AG04450 (cell line): ENCODE measurements around the genes KBTBD6, RGCC and AKAP11.

DNA sequence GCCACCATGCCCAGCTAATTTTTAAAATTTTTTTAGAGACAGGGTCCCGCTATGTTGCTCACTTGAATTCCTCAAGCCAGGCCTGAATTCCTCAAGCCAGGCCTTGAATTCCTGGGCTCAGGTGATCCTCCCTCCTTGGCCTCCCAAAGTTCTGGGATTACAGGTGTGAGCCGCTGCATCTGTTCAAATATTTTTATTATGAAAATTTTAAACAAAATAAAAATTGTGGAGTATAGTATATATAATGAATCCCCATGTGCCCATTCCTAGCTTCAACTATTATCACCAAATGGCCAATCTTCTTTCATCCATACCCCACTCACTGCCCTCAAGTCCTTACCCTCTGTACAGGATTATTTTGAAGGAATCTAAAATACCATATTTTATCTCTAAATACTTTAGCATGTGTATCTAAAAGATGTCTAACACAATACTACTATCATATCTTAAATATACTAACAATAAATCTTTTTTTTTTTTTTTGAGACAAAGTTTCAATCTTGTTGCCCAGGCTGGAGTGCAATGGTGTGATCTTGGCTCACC, 66.5 kb downstream of the ELF1 start:
- CAGE, long polyA plus RNA: no peak
- RRBS: no CpG with 5 or more reads among the region's 2 CpGs

DNA sequence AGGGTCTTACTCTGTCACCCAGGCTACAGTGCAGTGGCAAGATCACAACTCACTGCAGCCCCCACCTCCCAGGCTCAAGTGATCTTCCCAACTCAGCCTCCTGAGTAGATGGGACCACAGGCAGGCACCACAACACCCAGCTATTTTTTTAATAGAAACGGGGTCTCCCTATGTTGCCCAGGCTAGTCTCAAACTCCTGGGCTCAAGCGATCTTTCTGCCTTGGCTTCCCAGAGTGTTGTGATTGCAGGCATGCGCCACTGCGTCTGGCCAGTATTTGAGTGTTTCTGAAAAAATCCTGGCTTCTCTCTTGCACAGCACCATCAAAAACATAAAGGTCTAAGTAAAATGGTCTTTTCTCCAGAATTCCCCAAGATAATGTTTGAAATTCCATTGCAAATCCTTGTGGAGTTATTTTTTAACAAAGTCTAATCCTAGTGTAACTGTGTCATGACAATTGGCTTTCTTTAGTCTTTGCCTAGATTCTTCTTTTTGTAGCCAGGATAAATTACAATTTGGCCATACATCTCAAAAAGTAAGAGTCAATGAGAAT, 47.8 kb downstream of the ELF1 start:
- CAGE, long polyA plus RNA: no peak
- RRBS: no CpG with 5 or more reads among the region's 4 CpGs

DNA sequence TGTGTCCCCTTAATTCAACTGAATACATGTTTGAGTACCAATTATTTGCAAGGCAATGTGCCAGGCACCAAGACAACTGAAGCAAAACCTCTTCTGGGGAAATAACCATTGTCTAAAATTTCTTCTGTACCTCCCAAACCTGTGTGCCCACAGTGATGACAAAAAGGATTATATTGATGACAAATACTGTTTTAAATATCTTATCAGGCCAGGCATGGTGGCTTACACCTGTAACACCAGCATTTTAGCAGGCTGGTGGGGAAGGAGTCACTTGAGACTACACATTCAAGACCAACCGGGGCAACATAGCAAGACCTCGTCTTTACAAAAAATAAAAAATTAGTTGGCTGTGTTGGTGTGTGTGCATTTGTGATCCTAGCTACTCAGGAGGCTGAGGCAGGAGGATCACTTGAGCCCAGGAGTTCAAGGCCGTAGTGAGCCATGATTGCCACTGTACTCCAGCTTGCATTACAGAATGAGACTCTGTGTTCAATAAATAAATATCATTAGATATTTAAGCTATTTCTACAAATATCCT, 35.0 kb downstream of the ELF1 start:
- CAGE, long polyA plus RNA: no peak
- RRBS: no CpG with 5 or more reads among the region's 3 CpGs

- CAGE, long polyA plus RNA: no peak
- RRBS: no CpG with 5 or more reads among the region's 6 CpGs
Observed at GRCh38 chr13:40994709-40995658, 24.1 kb downstream of the ELF1 start.

DNA sequence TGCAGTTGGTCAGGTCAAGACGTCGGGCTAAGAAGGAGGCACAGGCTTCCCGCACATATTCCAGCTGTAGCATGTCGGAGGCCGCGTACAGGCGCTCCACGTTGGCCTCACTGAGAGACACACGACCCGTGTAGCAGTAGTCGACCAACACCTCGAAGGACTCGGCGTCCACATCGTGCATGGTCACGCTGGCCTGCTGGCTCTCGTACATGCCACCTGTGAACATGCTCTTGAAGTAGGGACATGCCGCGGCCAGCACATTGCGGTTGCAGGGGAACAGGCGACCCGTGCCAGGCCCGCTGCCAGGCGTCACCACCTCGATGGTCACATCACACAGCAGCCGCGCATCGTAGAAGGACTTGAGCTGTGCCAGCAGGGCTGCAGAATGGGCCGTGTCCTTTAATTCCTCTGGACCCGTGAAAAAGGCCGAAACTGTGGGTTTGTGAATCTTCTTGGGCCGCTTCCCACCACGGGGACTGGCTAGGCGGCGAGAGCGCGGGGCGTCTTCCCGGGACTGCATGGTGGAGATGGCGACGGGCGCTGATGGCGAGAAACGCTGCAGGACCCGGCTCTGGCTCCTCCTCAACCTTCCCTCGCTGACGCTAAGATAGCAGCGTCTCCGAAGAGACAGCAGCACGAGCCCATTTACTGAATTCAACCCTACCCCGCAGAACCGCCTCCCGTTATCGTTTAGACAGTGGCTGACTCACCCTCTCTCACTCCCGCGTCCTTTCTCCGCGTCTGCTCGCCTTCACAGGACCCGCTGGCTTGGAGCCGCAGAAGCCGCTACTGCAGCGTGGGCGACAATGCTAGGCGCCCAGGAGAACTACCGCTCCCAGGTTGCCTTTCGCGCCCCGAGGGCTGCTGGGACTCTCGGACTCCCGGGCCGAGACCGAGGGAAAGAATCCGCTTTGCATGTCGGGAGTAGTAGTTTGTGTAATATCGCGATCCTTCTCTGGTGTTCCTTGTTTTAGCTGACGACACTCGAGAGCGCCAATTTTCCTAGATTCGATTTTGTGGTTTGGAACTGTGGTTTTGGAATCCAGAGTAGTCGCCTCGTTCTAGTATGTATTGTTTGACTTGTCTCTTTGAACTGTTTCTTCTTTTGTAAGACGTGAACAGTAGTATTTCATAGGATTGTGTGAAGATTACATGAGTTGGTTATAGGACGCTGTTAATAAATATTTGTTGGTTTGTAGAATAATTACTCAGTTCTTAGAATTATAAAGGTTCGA, at the start of gene KBTBD6:
Gene KBTBD6, minus strand, starts transcription at position 811 of the 1,235 bp plus-strand sequence.
- CAGE, long polyA plus RNA: no peak
- RRBS: under 1% methylated on average over 5 of the region's 86 CpGs

DNA sequence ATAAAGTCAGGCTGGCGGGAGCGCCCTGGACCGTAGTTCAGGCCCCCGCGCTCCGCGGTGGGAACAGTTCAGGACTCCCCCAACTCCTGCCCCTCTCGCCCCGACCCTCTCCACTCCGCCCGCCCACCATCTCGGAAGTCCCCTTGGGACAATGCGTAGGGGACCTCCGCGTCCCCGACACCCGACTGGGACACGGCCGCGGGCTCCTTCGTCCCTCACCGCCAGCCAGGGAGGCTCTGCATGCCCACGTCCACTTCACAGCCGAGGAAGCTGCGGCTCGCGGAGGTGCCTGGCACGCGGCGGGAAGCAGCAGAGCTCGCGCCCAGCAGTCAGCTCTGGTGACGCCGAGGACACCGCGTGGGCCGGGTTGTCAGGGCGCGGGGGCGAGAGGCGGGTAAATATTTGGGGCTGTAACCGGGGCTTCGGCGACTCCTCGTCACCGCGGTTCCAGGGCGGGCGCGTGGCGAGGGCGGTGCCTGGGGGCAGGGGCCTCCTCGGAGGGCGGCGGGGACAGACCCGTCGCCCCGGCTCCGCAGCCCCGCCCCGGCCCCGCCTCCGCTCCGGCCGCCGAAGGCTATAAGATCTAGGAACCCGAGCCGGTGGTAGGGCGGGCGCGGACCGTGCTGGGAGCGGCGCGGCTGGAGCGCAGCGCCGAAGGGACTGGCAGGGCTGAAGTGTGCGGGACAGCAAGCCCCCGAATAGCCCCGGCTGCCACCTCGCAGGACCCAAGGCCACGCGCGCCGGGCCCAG, at the start of gene RGCC:
Gene RGCC, plus strand, starts transcription at position 605 of the 750 bp plus-strand sequence.
- CAGE, long polyA plus RNA: no peak
- RRBS: 2% methylated on average over 31 of the region's 86 CpGs

GRCh38 chr13:41864784-41864983, 96.2 kb downstream of the VWA8 start:
- CAGE, long polyA plus RNA: no peak
- RRBS: no CpG with 5 or more reads among the region's 4 CpGs

DNA sequence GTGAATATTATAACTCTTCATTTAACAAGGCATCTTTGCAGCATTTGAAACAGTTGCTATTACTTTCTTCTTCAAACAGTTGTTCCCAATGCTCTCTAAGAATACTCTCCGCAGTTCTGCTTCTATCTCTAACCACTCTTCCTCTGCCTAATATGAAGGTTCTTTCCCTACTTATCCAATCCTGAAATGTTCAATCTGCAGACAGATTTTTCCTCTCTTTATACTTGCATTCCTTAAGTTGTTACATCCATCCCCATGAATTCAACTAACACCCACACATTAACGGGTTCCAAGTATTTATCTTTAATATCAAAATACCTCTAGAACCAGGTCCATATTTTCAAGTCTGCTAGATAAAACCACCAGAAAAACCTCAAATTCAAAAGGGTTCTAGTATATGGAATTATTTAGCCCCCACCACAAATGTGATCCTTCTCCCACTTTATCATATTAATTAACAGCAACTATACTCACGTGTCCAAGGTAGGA, 84.1 kb downstream of the VWA8 start:
- CAGE, long polyA plus RNA: no peak
- RRBS: no CpG with 5 or more reads among the region's 3 CpGs

DNA sequence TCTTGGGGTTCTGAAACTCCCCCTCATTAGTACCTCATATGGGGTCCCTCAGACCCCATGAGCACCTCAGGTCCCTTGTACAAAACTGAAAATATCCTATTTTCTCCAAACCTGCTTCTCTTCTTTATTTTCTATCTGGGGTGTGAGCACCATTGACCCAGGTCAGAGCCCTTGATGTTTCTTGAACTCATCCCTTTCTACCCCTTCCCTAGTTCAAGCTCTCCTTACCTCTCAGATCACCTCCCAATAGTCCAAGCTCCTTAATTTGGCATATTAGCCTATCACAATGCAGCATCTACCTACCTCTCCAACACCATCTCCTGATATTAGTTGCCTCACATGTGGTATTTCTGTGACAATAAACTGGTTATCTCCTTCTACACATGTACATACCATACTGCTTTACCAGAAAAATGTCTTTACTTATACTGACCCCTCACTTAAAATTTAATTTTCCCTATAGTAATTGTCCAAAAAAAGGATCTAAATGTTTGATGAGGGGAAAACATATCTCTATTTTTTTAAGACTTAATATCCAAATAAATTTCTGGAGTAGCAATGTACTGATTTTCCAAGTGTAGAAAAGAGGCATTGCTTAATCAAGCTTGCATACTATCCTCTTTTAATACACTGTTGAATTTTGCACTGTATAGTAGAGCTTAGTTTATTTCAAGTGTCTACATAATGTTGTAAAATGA, 68.1 kb downstream of the VWA8 start:
- CAGE, long polyA plus RNA: no peak

GRCh38 chr13:42012105-42012486, 36.4 kb upstream of the DGKH start:
- CAGE, long polyA plus RNA: no peak
- RRBS: no CpG with 5 or more reads among the region's 6 CpGs

DNA sequence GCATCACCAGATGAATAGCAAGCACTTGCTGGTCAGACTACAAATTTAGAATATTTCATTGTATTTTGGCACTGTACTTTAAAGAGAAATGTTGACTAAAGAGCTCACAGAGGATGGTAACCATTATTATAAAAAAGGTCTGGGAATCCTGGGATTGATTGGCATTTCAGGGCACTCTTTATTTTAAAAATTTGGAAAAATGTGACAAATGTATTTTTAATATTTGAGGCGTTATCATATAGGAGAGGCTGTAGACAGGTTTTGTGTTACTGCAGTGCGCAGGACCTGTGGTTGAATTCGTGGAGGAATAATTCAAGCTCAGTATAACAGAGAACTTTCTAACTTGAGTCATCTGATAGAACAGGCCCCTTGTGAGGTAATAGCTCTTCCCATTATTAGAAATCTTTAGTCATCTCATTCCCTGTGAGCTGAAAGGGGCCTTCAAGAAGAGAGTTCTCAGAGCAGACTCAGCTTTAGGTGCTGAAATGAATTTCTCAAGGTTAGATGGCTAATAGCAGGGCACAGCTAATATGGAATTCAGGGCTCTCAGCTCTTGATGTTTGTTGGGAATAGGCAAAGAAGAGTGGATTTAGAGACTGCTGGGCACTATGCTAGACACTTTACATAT, 89.3 kb downstream of the DGKH start:
- CAGE, long polyA plus RNA: no peak
- RRBS: no CpG with 5 or more reads among the region's 3 CpGs

- CAGE, long polyA plus RNA: start-site peak on the plus strand at chr13:42272131-42272190, 139 and 178 reads in 2 replicates
- RRBS: 1% methylated on average over 19 of the region's 89 CpGs
Observed at GRCh38 chr13:42271730-42272574, at the start of gene AKAP11. Gene AKAP11 (plus strand): TSS chr13:42272152.

DNA sequence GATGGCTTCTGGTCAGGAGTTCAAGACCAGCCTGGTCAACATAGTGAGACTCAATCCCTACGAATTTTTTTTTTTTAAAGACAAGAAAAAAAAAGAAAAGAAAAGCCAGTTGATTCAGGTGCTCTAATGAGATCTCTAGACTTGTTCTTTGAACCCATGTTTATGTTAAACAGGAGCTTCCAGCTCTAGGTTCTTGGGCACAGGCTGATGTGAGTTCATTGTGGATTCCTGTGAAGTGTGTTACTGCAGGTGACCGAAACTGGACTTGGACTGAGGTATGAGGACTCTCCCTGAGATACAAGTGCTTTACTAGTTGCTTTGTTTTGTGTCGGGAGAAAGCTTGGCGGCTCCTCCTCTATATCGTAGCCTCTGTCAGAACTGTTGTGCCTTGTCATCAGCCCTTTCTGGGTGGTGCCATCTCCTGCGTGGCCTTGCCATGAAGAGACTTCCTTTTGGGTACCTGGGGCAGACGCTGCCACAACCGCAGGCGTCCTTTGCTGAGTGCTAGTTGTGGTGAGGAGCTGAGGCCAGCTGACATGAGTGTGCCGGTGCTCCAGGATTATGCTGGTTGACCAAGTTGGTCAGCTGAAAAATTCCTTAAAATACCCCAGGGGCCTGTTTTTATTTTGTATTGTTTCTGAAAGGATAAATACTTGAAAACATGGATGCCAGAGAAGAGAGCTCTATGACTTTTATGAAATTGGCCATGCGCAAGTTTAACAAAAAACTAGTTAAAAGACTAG, 124.5 kb downstream of the AKAP11 start:
- CAGE, long polyA plus RNA: no peak
- RRBS: no CpG with 5 or more reads among the region's 11 CpGs

DNA sequence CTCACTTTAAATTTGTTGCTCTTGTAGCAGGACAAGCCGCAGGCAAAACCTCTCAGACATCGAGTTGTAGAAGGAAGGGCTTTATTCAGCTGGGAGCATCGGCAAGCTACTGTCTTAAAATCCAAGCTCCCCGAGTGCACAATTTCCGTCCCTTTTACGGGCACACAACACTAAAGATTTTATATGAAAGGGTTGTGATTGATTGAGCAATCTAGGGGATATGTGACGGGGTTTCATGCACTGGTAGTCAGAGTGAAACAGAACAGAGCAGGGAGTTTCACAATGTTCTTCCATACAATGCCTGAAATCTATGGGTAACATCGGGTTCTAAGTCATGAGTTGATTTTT, 21.9 kb downstream of the DNAJC15 start:
- CAGE, long polyA plus RNA: no peak
- RRBS: no CpG with 5 or more reads among the region's 8 CpGs

DNA sequence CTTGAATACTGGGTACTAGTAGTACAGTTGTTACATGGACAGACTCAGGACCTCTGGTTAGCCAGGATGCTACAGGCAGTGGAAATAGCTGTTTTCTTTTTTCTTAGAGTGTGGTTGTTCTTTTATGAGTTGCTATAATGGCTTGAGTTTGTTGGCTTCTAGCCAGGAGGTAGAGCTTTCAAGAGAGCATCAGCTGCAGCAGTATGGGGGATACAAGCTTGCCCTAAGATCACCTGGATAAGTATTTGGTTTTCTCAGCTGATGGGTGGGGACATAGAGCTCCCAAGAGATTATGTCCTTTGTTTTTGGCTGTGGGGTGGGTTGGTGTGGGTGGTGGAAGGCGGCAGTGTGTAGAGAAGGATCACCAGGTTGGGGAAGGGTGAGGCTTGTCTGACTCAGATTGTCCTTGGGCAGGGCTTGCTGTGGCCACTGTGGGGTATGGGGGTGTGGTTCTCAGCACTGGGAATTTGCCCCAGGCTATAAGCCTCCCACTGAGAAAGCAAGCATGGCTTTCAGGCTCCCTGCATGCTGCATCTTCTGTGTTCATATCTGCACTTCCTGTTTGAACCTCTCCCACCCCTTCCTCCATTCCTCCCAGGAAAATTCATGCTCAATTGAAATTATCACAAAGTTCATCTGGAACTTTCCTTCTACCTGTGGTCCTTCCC, 34.8 kb downstream of the DNAJC15 start:
- CAGE, long polyA plus RNA: no peak
- RRBS: no CpG with 5 or more reads among the region's 1 CpG

GRCh38 chr13:43975350-43976096, 95.8 kb downstream of the LACC1 start:
- CAGE, long polyA plus RNA: no peak
- RRBS: no CpG with 5 or more reads among the region's 30 CpGs

GRCh38 chr13:44108206-44109125, 52.6 kb downstream of the SMIM2 start:
- CAGE, long polyA plus RNA: no peak
- RRBS: no CpG with 5 or more reads among the region's 5 CpGs

DNA sequence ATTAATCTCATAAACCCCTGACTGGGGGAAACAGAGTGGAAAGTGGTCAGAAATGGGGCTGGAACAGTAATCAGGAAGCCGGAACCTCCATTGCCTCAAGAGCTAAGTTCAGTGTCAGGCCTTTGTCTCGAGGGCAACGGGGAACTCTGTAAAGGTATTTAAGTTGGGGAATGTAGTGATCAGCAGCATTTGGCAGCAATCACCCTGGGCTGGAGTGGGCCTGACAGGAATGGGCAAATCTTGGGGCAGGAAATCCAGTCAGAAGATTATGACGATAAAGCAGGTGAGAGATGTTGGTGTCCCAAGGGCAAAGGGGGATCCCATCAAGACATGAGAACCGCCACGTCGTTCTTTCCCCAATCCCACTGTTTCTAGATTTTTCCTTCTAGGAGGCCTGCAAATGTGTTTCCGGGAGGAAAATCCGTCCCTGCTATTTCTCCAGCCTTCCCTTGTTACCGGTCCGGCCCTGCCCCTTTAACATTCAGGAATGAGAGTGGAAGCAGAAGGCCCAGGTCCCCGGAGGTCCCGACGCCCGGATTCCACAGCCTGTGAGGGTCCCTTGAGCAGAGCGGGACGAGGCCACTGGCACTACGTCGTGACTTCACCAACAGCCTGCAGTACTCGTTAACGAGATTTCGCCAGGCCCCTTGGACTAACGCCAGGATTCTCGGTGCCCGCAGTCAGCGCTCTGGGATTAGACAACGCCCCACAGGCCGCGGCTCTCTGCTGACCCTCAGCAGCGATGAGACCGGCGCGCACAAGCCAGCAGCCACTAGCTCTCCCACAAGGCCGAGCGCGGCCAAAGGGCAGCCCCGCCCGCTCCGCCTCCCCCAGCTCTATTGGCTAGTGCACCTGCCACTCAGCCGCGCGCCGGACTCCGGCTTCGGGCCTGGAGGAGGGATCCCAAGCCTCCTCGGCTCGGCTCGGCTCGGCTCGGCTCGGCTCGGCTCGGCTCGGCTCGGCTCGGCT, 19.6 kb downstream of the SMIM2 start:
- CAGE, long polyA plus RNA: no peak
- RRBS: 26% methylated on average over 2 of the region's 56 CpGs

GRCh38 chr13:44271694-44272278, 101.8 kb upstream of the SERP2 start:
- CAGE, long polyA plus RNA: no peak
- RRBS: no CpG with 5 or more reads among the region's 3 CpGs

GRCh38 chr13:44292430-44293094, 81.1 kb upstream of the SERP2 start:
- CAGE, long polyA plus RNA: no peak
- RRBS: no CpG with 5 or more reads among the region's 1 CpG